SJSA1 (cell line): Measurements from ENCODE around the gene HTR1B.

- RAMPAGE, long total RNA: no peak
Measured at GRCh38 chr6:73747202-73747504, 51.1 kb downstream of the CD109 start.

DNA sequence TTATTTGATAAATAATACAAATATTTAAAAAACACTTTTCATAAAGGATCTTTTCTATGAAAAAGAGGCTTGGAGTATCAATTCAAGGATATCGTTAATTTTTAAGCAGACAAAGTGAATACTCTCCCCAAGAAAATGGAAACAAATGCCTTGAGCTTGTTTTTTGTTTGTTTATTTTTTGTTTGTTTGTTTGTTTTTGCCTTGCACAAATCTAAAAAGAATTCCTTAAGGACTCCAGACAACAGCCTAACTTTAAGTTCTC lies 153.8 kb downstream of the COL12A1 start:
- RAMPAGE, long total RNA: no peak

GRCh38 chr6:75174870-75175499 lies 30.9 kb downstream of the COL12A1 start:
- RAMPAGE, long total RNA: no peak

- RAMPAGE, long total RNA: no peak
Measured at GRCh38 chr6:75202528-75203048, 3.3 kb downstream of the COL12A1 start.

DNA sequence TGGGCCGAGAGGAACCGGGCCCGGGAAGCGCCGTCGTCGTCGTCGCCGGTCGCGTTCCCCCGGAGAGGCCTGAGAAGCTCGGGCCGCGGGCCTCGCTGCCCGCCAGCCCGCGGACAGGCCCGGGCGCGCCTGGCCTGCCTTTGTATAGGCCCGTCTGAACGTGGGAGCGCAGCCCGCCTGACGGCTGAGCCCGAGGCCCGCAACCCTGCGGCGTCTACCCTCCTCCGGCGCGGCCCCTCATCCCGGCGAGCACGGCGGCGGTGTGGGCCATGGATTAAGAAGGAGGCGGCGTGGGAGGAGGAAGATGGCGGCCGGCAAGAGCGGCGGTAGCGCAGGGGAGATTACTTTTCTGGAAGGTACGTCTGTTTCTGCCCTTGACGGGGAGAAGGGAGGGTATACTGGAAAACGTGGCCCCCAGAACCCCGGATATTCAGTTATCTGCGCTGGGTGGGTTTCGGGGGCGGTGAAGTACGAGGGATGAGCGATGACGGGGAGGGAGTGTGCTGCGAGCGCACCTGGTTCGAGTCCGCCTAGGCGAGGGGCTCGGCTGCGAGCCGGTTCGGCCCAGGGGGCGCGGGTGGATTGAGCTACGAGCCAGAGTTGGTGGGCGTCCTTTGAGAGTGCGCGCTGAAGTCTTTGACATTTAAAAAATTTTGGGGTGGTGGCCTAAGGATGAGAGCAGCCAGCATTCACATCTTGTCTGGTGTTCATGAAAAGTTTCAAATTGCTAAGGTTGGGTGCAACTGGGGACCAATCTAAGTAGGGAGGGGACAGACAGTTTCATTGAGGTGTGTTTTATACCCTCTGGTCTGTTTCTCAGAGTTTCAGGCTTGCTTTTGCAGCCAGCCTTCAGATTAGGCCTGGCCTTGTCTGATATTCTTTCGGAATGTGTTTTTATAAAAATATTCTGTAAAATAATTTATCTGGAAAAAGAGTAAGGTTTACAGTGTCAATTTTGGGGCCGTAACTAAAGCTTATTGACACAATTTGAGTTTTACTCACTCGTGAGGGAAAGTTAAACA lies 852 bp downstream of the SENP6 start:
- RAMPAGE, long total RNA: no peak

DNA sequence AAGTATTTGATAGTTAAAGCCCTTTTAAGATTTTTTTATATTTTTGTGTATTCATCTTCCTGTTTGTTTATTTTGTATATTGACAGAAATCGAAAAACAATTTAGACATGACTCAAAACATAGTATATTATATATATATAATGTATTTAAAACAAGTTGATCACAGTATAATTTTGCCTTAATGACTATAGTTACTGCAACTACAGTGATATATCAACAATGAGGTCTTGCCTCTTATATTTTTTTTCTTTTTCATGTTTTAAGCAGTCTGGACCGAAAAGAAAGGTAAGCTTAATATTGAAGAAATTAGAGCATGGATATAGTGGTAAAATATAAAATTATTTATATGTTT lies 38.7 kb downstream of the SENP6 start:
- RAMPAGE, long total RNA: no peak

DNA sequence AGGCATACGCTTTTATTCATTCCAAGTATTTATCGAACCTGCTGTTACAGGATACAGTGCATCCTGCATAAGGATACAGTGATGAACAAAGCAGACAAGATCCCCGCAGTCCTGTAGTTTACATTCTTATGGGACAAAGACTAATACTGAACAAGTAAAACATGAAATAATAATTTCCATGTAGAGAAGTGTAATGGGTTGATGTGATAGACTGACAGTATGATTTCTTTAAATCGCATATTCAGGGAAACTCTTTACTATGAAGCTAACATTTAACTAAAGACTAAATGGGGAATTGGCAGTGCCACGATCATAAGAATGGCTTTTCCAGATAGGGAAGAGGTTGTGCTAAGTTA lies 40.4 kb downstream of the SENP6 start:
- RAMPAGE, long total RNA: no peak

DNA sequence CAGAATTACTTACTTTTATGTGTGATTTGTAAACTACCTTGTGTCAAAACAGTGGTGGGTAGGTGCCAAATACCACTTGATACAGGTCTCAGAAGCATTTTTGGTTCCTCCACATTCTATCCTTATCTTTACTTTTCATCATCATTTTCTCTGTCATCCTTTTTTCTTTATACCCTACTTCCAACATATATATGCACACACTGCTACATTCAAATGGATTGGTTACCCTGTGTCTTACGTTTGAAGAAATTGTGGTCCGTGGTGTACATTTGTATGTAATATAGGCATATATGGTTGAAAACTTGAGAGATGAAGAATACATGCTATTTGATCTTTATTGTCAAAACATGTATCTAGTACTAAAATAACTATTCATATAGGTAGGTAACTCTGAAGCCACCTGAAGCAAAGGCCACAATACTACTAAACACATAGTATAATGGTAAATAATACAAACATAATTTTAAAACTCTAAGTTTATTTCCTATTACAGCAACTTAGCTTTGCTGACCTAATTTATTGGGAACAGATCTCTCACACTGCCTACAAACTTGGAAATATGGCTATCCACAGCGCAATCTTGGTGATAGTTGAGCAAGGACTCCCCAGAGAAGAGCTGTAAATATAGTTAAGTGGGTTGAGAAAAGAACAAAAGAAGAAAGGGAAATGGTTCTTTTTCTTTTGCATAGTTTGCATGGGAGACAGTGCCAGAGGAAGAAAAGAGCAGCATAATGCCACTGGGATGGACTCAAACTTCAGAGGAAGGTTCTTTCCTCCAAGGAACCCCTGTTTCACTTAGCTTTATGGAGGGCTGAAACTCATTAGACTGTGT lies 71.5 kb upstream of the MYO6 start:
- RAMPAGE, long total RNA: no peak

DNA sequence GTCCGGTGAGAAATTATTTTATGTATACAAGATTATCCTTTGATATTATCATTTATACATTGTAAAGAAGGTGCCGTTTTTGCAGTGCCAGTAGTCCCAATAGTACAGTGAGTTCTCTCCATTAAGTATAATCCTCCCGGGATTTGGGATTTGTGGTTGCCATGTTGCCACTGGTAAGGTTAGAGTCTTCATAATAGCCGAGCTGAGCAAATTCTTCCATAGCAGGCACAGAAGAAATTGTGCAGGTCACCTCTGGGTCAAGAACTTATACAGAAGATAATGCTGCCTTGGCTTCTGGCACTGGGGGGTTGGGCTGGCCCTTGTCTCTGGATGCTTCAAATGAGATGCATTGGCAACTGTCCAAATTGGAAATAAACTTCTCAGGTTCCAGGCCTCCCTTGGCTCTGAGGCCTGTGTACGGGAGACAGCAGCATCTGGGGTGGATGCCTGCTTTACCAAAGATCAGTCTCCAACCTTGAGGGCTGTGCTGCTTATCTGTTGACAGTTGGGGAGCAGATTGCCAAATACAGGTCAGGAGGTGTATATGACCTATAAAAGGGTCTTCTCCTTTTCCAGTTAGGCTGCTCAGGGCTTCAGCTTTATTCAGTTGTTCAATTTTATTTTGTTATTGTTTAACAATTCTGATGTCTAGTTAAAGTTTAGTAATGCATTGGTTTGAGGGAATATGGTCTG lies 26.2 kb downstream of the MYO6 start:
- RAMPAGE, long total RNA: no peak

GRCh38 chr6:77461326-77461612 lies 2.0 kb downstream of the HTR1B start:
- RAMPAGE, long total RNA: no peak

DNA sequence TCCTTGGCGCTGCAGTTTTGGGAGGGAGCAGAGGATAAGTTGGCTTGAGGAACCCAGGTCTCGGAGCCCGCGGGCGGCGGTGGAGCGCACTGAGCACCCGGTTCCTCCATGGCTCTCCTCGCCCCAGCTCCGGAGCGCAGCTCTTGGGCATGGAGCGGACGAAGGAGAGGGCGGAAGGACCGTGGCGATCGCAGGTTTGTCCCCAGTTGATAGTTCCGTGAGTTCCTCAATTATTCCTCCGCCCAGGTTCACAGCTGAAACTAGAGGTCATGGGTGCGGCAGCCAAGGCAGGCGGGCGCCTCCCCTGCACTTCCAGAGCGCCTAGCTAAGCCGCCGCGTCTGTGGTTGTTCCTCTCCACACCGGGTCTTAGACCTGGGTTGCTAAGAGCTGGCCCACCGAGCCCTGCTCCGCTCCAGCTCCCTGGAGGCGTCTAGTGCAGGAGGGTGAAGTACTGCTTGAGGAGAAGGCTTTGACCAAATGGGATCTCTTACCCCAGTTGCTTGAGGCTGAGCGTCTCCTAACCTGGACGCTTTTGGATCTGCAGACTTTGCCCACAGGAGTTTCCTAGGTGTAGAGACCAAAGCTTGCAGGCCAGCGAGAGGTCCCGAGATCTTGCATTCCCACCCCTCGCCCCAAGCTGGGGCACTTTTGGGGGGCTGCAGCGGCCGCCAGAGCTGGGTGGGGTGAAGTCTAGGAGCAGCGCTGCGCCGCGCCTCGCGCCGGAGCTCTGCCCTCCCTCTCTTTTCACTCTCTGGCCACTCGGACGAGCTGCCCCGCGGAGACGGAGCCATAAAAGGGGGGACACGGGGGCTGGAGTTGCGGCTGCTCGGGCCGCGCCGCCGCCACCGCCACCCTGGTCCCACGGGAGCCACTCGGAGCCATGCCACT lies at the start of gene HTR1B:
HTR1B (minus strand) TSS at position 198 of the 889 bp plus-strand sequence.
- RAMPAGE, long total RNA: no peak

GRCh38 chr6:78066983-78067182 lies 414.0 kb downstream of the MEI4 start:
- RAMPAGE, long total RNA: no peak

DNA sequence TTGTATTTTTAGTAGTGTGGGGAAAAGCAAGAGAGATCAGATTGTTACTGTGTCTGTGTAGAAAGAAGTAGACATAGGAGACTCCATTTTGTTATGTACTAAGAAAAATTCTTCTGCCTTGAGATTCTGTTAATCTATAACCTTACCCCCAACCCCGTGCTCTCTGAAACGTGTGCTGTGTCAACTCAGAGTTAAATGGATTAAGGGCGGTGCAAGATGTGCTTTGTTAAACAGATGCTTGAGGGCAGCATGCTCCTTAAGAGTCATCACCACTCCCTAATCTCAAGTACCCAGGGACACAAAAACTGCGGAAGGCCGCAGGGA lies 8.6 kb upstream of the IRAK1BP1 start:
- RAMPAGE, long total RNA: no peak

GRCh38 chr6:79234325-79235145 lies 156.5 kb upstream of the PHIP start:
- RAMPAGE, long total RNA: start-site peak on the minus strand at chr6:79234605-79234695, 3,558 and 2,409 reads in 2 replicates

DNA sequence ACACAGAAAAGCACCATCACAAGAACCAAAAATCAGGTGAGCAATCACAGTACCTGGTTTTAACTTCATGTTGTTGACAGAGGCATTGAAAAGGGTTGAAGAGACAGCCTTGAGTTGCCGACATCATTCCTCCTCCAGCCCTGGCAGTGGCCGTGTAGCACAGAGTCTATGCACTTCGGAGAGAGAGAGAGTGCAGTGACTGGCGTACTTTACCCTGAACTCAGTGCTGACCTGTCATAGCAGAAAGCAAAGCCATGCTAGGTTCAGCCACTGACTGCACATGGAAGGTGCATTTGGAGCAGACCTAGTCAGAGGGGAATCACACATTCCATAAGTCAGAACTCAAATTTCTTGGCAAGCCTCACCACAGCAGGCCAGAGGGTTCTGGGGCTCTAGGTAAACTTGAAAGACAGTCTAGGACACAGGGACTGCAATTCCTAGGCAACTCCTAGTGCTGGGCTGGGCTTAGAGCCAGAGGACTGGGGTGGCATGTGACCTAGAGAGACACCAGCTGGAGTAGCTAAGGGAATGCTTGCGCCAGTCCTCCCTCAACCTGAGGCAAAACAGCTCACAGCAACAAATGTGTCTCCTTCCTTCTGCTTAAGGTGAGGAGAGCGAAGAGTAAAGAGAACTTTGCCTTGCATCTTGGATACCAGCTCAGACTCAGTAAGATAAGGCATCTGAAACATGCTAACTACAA lies 69.1 kb downstream of the ELOVL4 start:
- RAMPAGE, long total RNA: no peak

GRCh38 chr6:79946238-79947320 lies 774 bp downstream of the ELOVL4 start:
- RAMPAGE, long total RNA: no peak

- RAMPAGE, long total RNA: no peak
Measured at GRCh38 chr6:80020370-80020795, 15.9 kb downstream of the TTK start.

DNA sequence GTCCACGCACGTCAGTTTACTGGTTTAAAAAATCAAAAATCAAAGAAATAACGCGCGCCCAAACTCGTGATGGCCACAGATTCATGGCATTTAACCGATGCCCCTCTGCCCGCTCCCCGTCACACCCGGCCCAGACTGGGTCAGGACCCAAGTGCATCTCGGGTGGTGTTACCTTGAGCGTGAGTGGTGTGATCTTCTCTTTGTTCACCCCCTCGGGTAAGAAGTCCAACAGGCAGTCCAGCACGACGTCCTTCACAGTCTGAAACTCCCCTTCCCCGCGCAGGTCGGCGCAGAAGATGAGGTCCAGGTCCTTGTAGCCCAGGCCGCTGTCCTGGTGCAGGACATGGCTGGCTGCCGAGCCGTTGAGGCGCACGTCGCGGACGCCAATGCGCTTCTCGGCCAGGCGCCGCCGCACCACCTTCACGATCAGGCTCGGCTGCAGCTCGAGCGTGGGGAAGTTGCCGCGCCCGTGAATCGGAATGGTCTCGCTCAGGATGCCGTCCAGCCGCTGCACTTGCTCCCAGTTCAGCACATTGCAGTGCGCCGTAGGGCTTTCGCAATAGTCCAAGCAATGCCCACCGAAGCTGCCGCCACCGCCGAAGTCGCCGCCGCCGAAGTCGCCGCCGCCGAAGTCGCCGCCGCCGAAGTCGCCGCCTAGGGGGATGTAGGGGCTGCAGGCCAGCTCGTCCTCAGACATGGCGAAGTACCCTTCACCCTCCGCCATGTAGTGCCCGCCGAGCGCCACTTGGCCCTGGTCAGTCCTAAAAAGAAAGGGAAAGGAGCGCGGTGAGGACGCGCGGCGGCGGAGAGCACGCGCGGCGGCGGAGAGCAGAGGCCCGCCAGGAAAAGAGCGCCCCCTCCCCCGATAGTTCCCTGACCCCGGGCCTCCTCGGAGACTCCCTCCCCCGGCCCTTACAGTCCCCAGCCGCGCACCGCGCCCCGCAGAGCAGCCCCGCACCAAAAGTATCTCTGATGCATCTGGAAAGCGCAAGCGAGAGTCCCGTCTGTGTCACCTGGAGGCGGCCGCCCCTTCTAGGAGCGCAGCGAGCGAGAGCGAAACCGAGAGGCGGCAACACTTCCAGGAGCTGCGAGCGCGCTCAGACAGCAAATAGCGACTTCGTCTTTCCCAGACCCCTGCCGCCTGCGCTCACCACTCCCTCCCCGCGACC lies 679 bp downstream of the TENT5A start:
- RAMPAGE, long total RNA: no peak

- RAMPAGE, long total RNA: no peak
Measured at GRCh38 chr6:81774424-81774923, 22.0 kb upstream of the TENT5A start.

- RAMPAGE, long total RNA: no peak
Measured at GRCh38 chr6:81933827-81934078, 181.3 kb upstream of the TENT5A start.